ENCODE data around the genes CLCNKB and ARHGEF19.

GRCh38 chr1:16043503-16044113 is at the start of gene CLCNKB:
Gene CLCNKB, plus strand, starts transcription at chr1:16043782.
- PRO-cap, 2 experiments: no peak in any of the 2 experiments

- PRO-cap, 2 experiments: no peak in any of the 2 experiments
Measured at GRCh38 chr1:16212051-16213056, at the start of gene ARHGEF19. Gene ARHGEF19, minus strand, starts transcription at chr1:16212652.

GRCh38 chr1:16216909-16217933 is 4.8 kb upstream of the ARHGEF19 start:
- PRO-cap, 2 experiments: peak in 2 of 2 experiments; most common plus-strand start chr1:16217678 (in 1); most common minus-strand start chr1:16217398 (in 2)

GRCh38 chr1:16235945-16236443 is 989 bp downstream of the CPLANE2 start:
- PRO-cap, 2 experiments: peak in 1 of 2 experiments; most common plus-strand start chr1:16236359 (in 1)

GRCh38 chr1:16432777-16433551 is 4.3 kb downstream of the SPATA21 start:
- PRO-cap, 2 experiments: no peak in any of the 2 experiments

GRCh38 chr1:16441569-16441851 is 986 bp downstream of the NECAP2 start:
- PRO-cap, 2 experiments: no peak in any of the 2 experiments

DNA sequence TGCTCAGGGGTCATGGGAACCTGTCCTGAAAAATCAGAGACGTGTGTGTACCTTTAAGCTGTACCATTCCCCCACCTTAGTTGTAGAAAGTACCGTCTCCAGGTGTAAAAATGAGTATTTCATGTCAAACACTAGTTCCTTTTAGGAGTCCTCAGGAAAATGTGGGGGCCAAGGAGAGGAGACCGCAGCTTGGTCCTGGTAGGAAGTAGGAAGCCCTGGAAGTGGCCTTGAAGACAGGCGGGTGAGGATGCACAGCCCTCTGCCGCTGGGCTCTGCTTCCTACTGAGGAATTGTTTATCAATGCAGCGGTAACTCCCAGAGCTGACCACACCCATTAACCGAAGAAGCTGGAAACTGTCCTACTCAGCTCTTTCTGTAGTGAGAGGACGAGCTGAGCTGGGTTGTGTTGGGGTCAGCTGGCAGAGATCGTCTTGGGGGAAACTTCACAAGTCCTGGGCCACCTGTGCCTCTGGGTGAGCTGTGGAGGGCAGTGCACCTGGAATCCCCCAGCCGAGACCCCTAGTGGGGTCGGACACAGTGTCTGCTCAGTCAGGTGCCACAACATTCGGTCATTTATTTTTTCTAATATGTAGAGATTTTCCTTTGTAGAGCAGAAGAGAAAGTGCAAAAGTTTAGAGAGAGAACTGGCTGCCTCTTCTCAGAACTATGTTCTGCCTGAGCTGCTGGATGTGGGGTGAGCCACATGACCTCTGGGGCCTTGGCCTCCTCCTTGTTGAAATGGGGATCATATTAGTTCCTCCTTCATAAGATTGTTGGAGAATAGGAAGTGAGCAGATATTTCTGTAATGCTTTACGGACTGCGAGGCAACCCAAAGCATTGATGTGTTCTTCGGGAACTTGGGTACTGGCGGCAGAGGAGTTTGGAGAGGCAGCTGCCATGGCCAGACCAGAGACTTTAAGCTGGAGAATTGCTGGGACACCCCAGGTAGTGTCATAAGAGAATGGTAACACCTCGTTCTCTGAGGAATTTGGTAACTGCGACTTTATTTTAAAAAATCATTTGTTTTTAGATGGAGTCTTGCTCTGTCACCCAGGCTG is 3.6 kb downstream of the NECAP2 start:
- PRO-cap, 2 experiments: no peak in any of the 2 experiments

DNA sequence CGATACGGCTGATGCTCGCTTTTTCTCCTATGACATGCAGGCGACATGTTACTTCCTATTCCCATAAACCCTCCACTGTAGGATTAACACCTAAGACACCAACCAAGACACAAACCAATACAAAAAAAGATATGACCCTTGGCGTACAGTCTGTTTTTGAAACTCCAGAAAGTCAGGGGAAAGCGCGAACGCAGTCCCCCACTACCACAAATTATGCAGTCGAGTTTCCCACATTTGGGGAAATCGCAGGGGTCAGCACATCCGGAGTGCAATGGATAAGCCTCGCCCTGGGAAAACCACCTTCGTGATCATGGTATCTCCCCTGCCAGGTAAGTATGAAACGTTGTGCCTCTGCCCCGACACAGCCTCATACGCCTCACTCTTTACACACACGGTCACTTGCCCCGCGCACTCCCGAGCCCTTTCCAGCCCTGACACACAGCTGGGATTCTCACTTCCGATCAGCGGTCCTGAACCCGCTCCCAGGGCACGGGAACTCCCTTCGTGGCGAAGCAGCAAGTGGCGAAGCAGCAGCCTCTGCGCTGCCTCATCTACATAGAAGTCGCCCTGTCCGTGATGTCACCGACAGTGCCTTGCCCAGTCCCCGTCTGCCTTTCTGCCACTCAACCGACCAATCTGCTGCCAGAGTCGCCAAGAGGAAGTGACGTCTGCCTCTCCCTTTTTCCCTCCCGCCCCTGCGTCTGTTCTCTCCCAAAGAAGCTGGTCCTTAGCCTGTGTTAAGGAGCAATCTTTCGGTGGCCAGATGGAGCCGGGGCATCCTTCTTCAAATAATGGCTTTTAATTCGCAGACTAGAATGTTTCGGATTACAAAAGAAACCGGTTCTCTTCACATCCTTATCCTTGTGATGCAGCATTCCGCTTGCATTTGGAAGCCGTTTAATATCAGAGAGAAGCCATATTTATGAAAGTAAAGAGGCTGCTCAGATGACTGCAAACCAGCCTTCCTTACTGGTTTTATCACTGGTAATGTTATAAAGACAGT is 73.7 kb downstream of the NECAP2 start:
- PRO-cap, 2 experiments: no peak in any of the 2 experiments

GRCh38 chr1:16545821-16546285 is 105.3 kb downstream of the NECAP2 start:
- PRO-cap, 2 experiments: no peak in any of the 2 experiments

DNA sequence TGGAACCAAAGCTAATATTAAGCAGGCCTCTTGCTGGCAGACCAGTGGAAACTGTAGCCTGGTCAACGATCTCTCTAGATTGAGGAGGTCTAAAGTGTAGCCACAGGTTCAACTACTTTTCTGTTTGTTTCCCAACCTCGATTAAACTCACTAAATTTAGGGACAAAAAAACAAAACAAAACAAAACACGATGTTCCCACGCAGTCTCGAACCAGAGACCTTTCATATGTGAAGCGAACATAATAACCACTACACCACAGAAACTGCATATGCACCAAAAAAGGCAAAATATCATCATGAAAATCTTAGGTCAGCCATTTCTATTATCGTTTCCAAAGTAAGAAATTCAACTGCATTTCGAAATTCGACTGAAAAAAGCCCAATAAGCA is 106.9 kb downstream of the NECAP2 start:
- PRO-cap, 2 experiments: no peak in any of the 2 experiments

- PRO-cap, 2 experiments: no peak in any of the 2 experiments
Measured at GRCh38 chr1:16619500-16620245, 179.1 kb downstream of the NECAP2 start.

GRCh38 chr1:16913780-16914373 is 7.9 kb upstream of the CROCC start:
- PRO-cap, 2 experiments: peak in 2 of 2 experiments; most common plus-strand start chr1:16914196 (in 1); most common minus-strand start chr1:16913881 (in 1)

- PRO-cap, 2 experiments: no peak in any of the 2 experiments
Measured at GRCh38 chr1:16943728-16944418, 22.1 kb downstream of the CROCC start.

DNA sequence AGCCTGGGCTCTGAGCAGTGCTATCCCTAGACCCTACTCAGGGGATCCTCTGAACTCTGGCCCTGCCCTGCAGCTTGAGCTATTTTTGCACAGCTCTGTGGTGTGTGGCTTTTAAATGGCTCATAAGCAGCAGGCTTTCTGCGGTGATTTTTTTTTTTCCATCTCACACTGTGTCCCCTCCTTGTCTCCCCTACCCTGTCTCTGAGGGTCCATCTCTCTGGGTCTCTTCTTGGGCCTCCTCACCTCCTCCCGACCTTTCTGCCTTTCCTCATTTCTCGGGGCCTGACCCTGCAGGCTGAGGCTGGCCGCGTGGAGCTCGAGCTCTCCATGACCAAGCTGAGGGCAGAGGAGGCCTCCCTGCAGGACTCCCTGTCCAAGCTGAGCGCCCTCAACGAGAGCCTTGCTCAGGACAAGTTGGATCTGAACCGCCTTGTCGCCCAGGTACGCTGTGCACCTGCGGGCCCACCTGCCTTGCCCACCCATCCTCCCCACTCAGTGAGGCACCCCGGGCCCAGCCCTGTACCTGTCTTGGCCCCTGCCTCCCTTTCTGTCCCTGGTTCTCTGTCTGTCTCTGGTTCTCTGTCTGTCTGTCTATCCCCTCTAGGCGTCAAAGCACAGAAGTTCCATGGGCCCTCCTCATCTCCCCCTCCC is 24.4 kb downstream of the CROCC start:
- PRO-cap, 2 experiments: no peak in any of the 2 experiments

- PRO-cap, 2 experiments: no peak in any of the 2 experiments
Measured at GRCh38 chr1:16951766-16952167, 28.7 kb downstream of the MFAP2 start.

GRCh38 chr1:17122559-17122881 is 3.3 kb upstream of the PADI2 start:
- PRO-cap, 2 experiments: no peak in any of the 2 experiments

- PRO-cap, 2 experiments: no peak in any of the 2 experiments
Measured at GRCh38 chr1:17404204-17404786, 32.3 kb downstream of the PADI6 start.

GRCh38 chr1:17416996-17417612 is 22.4 kb downstream of the RCC2 start:
- PRO-cap, 2 experiments: no peak in any of the 2 experiments

DNA sequence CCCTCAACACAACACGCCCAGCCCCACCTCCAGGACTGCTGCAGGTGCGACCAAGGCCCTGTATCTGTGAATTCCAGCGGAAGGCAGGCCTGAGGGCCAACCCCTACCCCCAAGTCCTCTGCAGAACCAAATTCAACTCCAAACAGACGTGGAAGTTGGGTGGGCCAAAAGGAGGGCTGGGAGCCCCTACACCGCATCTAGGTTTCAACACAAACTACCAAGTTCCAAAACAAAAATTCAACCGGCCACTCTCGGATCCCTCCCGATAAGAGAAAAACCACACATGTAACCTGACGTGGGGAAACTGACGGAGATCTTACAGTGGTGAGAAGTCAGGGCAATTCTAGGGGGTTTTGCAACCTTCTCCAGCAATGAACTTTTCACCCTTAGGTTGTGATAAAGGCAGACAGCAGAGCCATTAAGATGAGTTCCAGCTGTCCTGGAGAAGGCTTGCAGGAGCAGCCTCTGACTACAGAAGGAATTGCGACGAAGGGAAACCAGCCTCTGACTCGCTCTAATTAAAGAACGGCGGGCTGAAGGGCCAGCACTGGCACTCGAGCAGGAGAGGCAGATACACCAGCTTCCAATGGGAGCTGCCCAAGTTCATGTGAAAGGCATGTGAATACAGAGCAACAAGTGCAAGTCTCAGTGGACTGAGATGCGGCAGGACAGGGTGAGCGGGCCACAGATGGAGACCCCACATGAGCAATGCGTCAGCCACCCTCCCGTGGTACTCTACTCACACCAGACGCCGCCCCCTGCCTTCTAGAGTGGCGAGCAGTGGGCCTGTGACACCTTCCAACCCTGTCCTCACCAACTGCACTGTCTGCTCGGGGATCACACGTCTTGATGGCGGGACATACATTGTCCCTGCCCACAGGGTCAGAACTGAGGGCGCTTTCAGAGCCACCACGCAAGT is 15.8 kb downstream of the RCC2 start:
- PRO-cap, 2 experiments: no peak in any of the 2 experiments

GRCh38 chr1:17568973-17569444 is 29.5 kb downstream of the ARHGEF10L start:
- PRO-cap, 2 experiments: no peak in any of the 2 experiments

Measured in Metastatic Liver Carcinoma in the Lung (tissue), 2 donors.